Suprapubic skin (tissue), 4 donors: ENCODE results near the gene CUEDC1.

- PRO-cap: no peak
- RAMPAGE, long total RNA, 4 experiments: no peak in any of the 4 experiments
Measured at GRCh38 chr17:57032217-57032730, 52.8 kb upstream of the AKAP1 start.

DNA sequence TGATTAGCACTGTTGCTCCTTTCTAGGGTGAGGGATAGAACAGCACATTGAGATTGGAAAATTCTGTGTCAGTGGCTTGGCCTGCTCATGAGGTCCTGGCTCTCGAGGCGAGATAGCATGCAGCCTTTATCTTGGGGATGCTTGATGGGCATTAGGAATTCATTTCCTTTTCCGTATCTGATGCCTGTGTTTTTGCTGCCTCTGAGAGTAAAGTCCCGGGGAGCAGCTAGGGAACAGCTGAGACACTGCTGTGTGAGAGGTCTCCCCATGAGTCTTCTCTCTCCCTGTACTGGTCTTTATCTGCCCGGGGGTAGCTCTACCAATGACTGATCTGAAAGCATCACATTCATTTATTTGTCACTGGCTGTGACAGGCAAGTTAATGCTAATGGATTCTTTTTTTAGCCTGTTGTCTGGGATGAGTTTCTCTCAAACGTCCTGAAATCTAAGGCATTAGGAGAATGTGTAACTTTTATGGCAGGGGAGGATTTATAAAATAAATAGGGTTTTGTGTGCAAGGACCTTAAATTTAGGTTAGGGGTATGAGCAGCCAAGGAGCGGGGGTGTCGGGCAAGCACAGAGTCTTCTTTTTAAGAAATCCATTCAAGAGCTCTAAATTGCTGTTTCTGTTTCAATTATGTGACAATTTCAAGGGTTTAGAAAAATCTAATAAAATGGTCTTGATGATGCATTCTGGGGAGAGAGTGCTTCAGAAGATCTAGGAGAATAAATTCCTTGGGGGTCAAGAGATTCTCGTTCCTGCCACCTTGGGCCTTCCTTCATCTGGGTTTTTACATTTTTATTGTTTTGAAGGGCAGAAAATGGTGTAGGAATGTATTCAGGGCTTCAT lies 14.7 kb downstream of the MSI2 start:
- PRO-cap: no peak
- RAMPAGE, long total RNA, 4 experiments: no peak in any of the 4 experiments

DNA sequence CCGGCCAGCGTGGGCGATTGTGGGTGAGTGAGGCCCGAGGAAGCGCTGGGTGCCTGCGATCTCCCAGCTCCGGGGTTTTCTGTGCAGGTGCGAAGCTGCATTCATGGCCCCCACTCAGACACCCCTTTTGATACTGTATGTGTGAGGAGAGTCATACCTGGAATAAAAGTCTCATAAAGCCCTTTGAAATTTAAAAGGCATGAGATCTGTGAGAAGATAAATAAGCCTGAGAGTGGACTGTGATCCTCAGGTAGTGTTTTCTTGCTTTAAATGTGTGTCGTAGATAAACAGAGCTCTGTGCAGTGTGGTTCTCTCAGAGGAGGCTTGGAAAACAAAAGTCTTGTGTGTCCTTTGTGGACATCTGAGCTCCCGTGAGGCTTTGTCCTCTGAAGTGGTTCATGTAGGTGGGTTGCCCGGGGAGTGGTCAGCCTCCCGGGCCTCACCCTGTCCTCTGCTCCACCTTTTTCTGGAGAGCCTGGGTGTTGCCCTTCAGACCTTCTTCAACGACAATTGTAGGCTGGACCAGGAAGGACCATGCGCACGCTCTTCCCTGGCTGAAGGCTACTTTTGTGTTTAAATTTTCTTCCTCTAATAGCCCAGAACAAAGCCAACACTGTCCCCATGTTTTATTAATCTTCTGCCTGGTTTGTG lies 151.0 kb downstream of the MSI2 start:
- PRO-cap: no peak
- RAMPAGE, long total RNA, 4 experiments: no peak in any of the 4 experiments

DNA sequence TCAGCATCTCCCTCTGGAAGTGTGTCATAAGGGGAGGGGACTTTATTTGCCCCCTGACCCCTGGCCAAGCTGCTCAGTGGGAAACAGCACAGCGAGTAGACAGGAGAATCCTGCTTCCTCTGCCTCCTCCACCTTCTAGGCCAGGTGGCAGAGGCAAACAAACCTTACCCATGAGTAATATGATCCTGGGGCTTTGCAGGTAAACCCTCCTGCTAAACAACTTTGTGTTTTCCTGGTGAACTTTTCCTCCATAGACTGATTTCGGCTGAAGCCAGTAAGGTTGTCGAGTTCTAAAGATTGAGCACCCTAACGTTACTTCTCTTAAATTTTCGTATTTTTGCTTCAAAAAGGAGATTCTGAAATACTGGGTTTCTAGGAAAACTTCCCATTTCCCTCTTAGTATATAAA lies 151.5 kb downstream of the MSI2 start:
- PRO-cap: no peak
- RAMPAGE, long total RNA, 4 experiments: no peak in any of the 4 experiments

DNA sequence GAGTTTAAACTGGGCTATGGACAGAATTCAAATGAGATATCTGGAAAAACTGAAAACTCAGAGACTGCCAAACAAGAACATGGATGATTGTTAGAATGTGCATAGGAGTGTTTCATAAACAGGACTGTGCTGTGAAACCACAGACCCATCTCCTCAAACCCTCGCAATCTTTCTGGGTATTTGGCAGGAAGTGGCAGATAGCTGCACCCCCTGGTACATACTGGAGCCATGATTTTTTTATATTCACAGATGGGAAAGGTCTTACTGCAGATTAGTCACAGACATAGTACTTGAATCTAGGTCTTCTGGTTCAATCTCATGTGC lies 145.0 kb downstream of the CCDC182 start:
- PRO-cap: no peak
- RAMPAGE, long total RNA, 4 experiments: no peak in any of the 4 experiments

- PRO-cap: no peak
- RAMPAGE, long total RNA, 4 experiments: no peak in any of the 4 experiments
Measured at GRCh38 chr17:57680602-57681889, 64.1 kb downstream of the CCDC182 start.

DNA sequence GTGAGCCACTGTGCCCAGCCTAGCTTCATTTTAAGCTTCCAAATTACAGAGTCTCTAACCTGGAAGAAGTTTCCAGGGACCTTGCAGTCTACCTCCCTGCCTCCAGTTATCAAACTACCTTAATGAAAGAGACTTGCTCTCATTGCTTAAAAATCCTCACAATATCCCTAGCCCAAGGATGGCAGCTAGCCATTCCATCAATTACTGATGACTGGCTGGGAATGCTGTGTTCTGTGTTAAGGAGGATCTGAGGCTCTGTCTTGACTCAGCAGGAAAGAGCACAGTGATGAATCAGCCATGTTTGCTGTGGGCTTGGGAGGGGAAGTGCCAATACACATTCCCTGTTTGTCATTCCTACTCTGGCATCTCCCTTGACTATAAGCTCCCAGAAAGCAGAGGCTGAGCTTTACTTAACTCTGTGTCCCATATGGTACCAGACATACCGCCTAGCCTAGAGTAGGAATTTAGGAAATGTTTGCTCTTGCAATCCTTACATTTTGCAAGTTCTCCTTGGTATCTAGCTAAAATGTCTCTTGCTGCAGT lies 29.2 kb upstream of the MRPS23 start:
- PRO-cap: no peak
- RAMPAGE, long total RNA, 4 experiments: no peak in any of the 4 experiments

GRCh38 chr17:57895038-57896165 lies 45.6 kb upstream of the MRPS23 start:
- PRO-cap: no peak
- RAMPAGE, long total RNA, 4 experiments: no peak in any of the 4 experiments

- PRO-cap: unidirectional peak, plus-strand start at chr17:57912346
- RAMPAGE, long total RNA, 4 experiments: no peak in any of the 4 experiments
Measured at GRCh38 chr17:57911962-57912612, 43.1 kb downstream of the CUEDC1 start.

DNA sequence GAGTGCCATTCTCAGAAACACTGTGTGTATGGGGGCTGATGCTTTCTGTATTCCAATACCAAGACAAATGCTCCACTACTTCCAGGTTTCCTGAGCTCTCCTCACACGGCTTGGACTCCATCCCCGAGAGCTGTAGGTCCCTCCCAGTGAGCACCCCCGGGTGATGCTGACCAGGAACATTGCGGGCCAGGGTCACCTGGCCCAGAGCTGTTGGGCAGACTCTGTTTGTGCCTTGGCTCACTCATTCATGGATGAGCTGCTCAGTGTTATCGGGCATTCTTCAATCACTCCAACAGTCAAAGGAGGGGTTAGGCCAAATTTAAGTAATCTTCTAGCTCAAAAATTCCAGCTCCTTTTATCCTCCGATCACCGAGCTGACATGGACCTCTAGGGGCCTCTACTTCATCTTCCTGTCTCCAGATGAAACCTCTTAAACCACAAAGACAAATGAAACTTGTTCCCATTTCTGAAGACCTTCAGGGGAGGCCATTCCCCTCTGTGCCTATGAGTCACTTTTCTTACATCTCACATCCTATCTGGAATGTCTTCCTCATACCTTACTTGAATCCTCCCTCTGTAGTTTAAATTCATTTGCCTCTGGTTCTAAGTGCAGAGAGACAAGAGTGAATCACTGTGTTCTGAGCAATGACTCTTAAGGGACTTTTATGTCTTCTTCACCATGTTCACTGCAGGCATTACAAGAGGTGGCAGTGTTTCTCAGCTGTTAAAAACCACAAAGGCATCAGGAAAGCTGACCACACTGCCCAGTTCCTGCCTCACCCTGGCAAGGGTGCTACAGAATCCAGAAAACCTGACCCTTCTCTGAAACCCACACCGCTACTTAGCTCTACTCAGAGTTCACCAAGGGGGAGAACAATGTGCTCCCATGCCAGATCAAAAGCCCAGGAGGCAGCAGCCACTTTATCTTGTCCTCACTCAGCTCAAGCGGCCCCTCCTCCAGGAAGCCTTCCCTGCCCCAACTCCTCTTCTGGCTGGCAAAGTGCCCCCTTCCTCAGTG lies 6.7 kb downstream of the CUEDC1 start:
- PRO-cap: no peak
- RAMPAGE, long total RNA, 4 experiments: start-site peak on the minus strand in 1 of 4 experiments, centred at position 692 of the sequence, 7 reads per replicate

DNA sequence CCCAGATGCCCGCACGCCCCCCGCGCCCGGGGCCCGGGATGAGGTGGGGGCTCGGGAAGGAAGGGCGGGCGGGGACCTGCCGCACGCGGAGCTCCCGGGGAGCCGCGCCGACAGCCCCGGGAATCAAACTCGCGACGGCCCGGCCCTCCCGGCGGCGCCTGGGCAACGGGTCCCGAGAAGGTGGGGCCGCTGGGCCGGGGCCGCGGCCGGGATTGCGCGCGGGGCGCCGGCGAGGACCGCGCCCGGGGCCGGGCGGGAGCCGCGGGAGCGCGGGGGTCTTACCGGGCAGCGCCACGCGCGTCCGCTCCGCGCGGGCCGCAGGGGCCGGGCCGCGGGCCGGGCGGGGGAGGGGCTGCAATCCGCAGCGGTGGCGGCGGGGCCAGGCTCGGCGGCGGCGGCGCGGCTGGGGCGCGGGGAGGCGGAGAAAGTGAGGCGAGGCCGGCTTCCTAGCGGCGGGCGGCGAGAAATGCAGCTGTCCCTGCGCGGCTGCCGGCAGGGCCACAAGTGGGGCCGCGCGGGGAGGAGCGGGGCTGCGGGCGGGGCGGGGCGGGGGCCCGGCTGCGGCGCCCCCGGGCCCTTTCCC lies at the start of gene CUEDC1:
CUEDC1 (minus strand) TSS at position 470 of the 583 bp plus-strand sequence.
- PRO-cap: bidirectional peak, plus-strand start at position 495 of the sequence, minus-strand start at position 317 of the sequence
- RAMPAGE, long total RNA, 4 experiments: no peak in any of the 4 experiments

GRCh38 chr17:57991313-57992233 lies 3.5 kb upstream of the VEZF1 start:
- PRO-cap: no peak
- RAMPAGE, long total RNA, 4 experiments: no peak in any of the 4 experiments

- PRO-cap: no peak
- RAMPAGE, long total RNA, 4 experiments: no peak in any of the 4 experiments
Measured at GRCh38 chr17:57995208-57996157, 7.4 kb upstream of the VEZF1 start.

DNA sequence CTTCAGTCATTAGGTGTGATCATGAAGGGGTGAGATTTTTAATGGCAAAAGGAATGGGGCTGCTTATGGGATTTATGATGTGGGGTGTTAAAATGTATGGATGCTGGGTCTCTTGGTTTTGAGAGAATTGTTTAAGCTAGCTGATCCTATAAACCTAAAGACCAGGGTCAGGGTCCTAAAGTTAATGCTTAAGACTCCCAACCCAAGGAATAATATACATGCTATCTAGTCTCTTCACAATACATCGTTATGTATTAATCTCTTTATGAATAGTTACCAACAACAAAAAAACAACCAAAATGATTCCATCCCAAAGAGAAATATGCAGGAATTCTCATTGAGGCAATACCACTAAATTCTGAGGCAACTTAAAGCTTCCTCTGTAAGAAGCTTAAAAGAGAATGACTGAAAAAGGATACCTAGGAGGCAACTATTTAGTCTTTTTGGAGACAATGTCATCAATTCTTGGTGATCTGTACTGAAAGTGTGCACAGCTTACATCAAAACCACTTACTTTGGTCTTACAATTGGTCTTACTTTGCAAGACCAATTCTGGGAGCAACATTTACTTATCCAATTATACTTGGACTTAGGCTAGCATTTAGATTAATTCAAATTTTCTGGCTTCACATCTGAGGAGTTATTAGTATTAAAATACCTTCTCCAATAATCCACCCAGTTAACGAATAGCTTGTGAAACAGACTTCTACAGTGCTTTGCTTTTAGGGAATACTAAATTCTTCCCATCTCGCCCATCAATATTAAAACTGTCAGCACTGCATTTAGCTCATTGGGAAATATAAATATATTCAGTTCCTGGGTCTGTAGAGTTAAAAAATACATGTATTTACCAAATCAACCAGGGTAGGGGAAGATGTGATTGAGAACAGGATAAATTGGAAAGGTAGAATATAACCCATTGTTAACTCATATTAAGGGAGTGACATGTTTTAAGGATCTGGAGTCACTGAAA lies 8.9 kb upstream of the VEZF1 start:
- PRO-cap: no peak
- RAMPAGE, long total RNA, 4 experiments: no peak in any of the 4 experiments

GRCh38 chr17:58001357-58002208 lies 5.5 kb downstream of the SRSF1 start:
- PRO-cap: no peak
- RAMPAGE, long total RNA, 4 experiments: no peak in any of the 4 experiments

GRCh38 chr17:58006032-58006861 lies 799 bp downstream of the SRSF1 start:
- PRO-cap: no peak
- RAMPAGE, long total RNA, 4 experiments: no peak in any of the 4 experiments

DNA sequence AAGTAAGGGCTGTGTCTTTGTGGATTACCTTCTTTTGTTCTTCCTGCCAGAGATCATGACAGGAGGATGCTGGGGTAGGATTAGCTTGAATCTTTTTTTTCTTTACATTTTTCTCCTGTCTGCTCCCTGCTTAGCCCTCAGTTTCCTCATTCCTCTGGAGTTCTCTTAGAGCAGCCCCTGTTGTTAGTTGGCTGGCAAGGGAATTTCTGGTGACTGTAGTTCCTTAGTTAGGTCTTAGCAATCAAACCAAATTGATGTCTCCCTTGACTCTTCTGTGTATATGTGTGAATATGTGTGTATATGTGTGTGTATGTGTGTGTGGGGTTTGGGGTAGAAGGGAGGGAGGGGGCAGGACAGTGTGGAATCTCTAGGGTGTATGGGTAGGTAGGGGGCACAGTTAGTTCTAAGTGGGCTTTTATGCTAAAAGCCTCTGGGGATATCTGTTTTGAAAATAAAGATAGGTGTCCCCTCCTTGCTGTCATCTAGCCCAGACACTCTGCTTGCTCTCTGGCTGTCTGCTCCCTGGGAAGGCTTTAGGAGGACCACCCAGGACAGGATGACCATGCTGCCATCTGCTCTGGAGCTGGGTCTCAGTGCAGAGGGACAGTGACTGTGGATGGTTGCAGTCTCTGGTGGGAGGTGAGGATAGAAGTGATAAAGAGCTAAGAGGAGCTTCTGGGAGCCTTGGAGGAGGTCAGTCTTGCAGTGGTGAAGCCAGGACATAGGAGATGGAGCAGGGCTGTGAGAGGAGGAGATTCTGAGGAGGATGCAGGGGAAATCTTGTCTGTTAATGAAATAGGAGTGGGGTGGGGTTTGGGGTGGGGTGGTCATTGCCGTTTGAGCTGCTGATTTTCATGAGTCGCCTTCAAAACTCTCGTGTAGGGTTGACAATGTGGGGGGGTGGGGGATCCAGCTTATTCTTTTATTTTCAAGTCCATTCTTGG lies 7.0 kb downstream of the DYNLL2 start:
- PRO-cap: no peak
- RAMPAGE, long total RNA, 4 experiments: no peak in any of the 4 experiments

GRCh38 chr17:58156723-58157841 lies 8.9 kb downstream of the OR4D1 start:
- PRO-cap: unidirectional peak, plus-strand start at chr17:58157070
- RAMPAGE, long total RNA, 4 experiments: no peak in any of the 4 experiments

- PRO-cap: no peak
- RAMPAGE, long total RNA, 4 experiments: no peak in any of the 4 experiments
Measured at GRCh38 chr17:58325964-58326277, 2.7 kb downstream of the TSPOAP1 start.

DNA sequence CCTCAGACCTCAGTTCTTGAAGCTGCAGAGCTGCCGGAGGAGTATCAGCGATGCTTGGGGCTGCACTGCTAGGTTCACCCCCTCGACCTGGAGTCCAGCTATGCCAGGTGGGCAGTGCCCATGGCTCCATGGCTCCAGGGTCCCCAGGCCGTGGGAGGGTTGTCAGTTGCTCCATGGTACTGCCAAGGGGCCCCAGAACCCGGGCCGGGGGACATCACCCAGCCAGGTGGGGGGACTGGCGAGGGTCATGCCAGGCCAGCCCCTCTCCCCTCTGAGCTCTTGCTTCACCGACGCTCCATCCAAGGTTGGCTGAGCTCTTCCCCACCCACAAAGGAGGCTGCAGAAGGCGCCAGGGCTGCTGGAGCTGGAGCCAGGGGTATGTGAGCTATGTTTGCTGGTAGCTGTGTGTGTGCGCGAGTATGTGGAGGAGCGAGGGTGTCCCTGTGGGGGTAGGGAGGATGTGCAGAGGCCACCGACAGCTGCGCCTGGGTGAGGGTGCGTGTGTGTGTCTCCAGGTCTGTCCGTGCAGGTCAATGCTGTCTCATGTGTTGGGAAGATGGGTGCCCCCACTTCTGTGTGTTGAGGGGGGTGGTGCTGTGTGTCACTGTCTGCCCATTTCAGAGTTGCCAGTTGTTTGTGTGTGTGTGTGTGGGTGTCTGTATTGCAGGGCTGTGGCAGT lies 710 bp downstream of the TSPOAP1 start:
- PRO-cap: no peak
- RAMPAGE, long total RNA, 4 experiments: no peak in any of the 4 experiments